ENCODE measurements around the gene MEOX1.

DNA sequence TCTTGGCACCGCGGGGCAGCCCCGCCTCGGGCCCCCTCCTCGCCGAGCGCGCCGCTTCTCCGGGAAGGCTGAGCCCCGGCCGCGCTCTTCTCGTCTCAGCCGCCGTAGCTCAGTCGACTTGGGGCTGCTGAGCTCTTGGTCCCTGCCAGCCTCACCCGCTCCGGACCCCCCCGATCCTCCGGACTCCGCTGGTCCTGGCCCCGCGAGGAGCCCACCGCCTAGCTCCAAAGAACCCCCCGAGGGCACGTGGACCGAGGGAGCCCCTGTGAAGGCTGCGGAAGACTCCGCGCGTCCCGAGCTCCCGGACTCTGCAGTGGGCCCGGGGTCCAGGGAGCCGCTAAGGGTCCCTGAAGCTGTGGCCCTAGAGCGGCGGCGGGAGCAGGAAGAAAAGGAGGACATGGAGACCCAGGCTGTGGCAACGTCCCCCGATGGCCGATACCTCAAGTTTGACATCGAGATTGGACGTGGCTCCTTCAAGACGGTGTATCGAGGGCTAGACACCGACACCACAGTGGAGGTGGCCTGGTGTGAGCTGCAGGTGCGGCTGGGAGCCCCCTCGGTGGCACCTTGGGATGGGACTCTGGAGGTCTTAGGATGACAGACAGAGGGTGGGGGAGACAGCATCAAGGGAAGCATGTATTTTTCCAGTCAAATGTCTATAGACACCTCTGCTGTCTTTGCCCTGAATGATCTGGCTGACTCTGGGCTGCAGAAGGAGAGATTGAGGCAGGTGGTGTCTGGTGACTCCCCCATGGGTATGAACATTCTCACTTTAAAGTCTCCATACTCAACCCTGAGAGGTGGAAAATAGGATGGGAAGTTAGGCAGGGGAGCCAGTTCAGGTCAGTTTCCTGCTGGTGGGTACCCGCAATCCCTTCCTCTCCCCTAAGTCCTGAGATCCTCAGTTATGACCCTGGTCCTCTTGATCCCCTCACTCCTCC, 639 bp downstream of the WNK4 start:
- PRO-cap, 3 experiments = no peak in any of the 3 experiments
- RAMPAGE, long total RNA, 2 experiments = no peak in any of the 2 experiments
- RRBS = 2% methylated on average over 14 of the region's 50 CpGs

GRCh38 chr17:42781794-42782594, 1.6 kb downstream of the WNK4 start:
- PRO-cap, 3 experiments = no peak in any of the 3 experiments
- RAMPAGE, long total RNA, 2 experiments = no peak in any of the 2 experiments
- RRBS = 45% methylated on average over 5 of the region's 22 CpGs

- PRO-cap, 3 experiments = no peak in any of the 3 experiments
- RAMPAGE, long total RNA, 2 experiments = no peak in any of the 2 experiments
- RRBS = no CpG with 5 or more reads among the region's 3 CpGs
Measured at GRCh38 chr17:42794525-42794998, 3.9 kb downstream of the COA3 start.

DNA sequence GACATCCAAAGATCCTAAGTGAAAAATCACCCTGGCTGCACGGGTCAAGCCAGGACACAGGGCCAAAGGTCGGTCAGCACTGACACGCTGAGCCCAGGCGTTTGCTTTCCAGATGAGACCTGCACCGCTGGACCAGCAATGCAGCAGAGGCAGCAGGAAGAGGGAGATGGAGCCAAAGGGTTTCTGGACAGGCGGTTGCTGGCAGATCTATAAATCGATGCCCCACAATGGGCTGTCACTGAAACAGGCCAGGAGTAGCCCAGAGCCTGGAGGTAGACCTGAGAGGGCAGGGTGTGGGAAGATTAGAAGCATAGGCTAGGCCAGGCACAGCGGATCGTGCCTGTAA, 13.8 kb upstream of the G6PC1 start:
- PRO-cap, 3 experiments = no peak in any of the 3 experiments
- RAMPAGE, long total RNA, 2 experiments = no peak in any of the 2 experiments
- RRBS = no CpG with 5 or more reads among the region's 9 CpGs

DNA sequence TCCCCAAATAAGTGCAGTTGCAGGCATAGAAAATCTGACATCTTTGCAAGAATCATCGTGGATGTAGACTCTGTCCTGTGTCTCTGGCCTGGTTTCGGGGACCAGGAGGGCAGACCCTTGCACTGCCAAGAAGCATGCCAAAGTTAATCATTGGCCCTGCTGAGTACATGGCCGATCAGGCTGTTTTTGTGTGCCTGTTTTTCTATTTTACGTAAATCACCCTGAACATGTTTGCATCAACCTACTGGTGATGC, 241 bp upstream of the G6PC1 start:
- PRO-cap, 3 experiments = no peak in any of the 3 experiments
- RAMPAGE, long total RNA, 2 experiments = no peak in any of the 2 experiments
- RRBS = no CpG with 5 or more reads among the region's 4 CpGs

- PRO-cap, 3 experiments = peak in 3 of 3 experiments; most common plus-strand start chr17:43019767 (in 2)
- RAMPAGE, long total RNA, 2 experiments = no peak in any of the 2 experiments
- RRBS = no CpG with 5 or more reads among the region's 3 CpGs
Measured at GRCh38 chr17:43019701-43019908, 2.6 kb downstream of the VAT1 start.

DNA sequence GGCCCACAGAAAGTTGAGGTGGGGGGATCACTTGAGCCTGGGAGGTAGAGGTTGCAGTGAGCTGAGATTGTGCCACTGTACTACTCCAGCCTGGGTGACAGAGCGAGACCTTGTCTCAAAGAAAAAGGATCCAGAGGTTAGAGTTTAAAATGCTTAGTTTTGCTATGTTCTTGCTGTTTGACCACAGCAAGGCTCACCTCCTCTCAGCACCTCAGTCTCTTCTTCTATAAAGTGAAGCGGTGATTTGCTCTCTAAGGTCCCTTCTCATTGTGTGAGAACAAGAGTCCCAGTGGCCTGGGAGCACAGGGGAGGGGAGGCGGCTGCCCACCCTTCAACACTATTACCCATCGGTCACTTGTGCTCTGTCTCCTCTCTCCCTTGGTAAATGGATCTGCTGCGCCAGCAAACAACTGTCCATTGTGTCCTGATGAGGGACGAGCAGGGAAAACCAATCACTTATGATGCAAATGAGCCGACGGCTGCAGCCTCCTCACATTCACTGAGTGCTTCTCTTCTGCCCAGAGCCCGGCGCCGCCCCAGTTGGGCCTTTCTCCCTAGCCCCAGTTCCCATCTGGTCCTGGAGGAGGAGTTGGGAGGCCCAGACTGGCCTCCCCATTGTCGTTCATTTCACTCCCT, 11.1 kb downstream of the RND2 start:
- PRO-cap, 3 experiments = no peak in any of the 3 experiments
- RAMPAGE, long total RNA, 2 experiments = no peak in any of the 2 experiments
- RRBS = no CpG with 5 or more reads among the region's 12 CpGs

DNA sequence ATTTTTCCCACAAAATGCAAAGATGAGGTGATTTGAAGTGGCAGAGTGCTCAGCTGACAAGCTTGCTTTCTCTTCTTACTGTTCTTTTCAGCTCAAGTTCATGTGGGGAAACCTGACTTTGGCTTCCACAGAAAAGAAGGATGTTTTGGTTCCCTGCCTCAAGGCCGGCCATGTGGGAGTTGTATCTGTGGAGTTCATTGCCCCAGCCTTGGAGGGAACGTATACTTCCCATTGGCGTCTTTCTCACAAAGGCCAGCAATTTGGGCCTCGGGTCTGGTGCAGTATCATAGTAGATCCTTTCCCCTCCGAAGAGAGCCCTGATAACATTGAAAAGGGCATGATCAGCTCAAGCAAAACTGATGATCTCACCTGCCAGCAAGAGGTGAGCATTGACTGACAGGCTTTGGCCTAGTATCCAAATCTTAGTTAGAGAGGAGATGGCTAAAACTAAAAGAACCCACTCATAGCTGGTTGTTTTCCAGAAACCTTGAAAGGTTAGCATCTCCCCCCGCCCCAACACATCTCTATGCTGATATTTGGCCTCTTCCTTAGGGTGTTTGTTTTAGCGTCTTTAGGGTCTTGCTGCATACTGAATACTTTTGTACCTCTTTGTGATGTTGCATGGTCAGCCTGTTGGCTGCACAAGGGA, 18.3 kb upstream of the TMEM106A start:
- PRO-cap, 3 experiments = no peak in any of the 3 experiments
- RAMPAGE, long total RNA, 2 experiments = no peak in any of the 2 experiments
- RRBS = no CpG with 5 or more reads among the region's 7 CpGs

DNA sequence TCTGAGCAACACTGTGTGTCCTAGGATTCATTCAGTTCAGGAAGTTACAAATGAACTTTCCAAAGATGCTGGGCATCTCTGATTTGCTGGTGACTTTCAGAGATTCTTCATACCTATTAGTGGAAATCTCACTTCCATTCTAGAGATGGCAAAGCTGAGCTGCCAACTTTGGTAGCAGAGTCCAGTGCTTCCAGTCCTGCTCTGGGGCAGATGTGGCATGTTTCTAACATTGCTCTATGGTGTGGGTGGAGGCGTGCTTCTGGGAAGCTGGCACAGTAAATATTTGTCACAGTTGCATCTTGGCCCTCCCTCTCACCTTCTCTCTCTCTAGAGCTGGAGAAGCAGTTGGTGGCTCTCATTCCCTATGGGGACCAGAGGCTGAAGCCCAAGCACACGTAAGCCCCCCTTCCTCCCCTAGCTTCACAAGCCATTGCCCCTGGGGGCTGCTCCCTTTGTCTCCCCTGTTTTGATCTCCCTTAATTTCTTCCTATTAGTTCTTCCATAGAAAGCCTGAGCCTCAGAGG, 1.9 kb downstream of the TMEM106A start:
- PRO-cap, 3 experiments = no peak in any of the 3 experiments
- RAMPAGE, long total RNA, 2 experiments = no peak in any of the 2 experiments
- RRBS = no CpG with 5 or more reads among the region's 2 CpGs

GRCh38 chr17:43273170-43273505, 44.7 kb upstream of the CCDC200 start:
- PRO-cap, 3 experiments = no peak in any of the 3 experiments
- RAMPAGE, long total RNA, 2 experiments = no peak in any of the 2 experiments
- RRBS = no CpG with 5 or more reads among the region's 24 CpGs

- PRO-cap, 3 experiments = no peak in any of the 3 experiments
- RAMPAGE, long total RNA, 2 experiments = no peak in any of the 2 experiments
- RRBS = no CpG with 5 or more reads among the region's 26 CpGs
Measured at GRCh38 chr17:43290681-43290946, 62.2 kb upstream of the CCDC200 start.

GRCh38 chr17:43350959-43351504, 47.8 kb upstream of the ARL4D start:
- PRO-cap, 3 experiments = no peak in any of the 3 experiments
- RAMPAGE, long total RNA, 2 experiments = no peak in any of the 2 experiments
- RRBS = no CpG with 5 or more reads among the region's 10 CpGs

DNA sequence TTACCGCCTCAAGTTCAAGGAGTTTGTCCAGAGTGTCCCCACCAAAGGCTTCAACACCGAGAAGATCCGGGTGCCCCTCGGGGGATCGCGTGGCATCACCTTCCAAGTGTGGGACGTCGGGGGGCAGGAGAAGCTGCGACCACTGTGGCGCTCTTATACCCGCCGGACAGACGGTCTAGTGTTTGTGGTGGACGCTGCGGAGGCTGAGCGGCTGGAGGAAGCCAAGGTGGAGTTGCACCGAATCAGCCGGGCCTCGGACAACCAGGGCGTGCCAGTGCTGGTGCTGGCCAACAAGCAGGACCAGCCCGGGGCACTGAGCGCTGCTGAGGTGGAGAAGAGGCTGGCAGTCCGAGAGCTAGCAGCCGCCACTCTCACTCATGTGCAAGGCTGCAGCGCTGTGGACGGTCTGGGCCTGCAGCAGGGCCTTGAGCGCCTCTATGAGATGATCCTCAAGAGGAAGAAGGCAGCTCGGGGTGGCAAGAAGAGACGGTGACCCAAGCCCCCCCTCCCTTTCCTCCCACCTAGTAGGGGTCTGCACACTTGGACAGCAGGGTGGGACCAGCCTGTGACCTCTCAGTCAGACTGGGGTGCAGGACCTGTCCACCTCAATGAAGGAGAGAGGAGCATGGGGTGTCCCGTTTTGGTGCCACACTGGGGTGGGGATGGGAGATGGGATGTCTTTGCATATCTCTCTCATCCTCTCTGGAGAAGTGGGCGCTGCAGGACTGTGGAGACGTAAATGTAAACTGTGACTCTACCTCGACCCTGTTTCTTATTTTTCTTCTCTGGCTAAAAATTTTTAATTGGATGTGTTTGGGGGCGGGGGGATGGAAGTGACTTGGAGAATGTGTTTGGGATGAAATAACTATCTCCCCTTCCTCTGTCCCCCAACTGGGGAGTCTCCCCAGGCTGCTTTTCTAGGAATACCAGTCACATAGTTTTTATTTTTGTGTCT, 1.3 kb downstream of the ARL4D start:
- PRO-cap, 3 experiments = no peak in any of the 3 experiments
- RAMPAGE, long total RNA, 2 experiments = no peak in any of the 2 experiments
- RRBS = 15% methylated on average over 16 of the region's 34 CpGs

DNA sequence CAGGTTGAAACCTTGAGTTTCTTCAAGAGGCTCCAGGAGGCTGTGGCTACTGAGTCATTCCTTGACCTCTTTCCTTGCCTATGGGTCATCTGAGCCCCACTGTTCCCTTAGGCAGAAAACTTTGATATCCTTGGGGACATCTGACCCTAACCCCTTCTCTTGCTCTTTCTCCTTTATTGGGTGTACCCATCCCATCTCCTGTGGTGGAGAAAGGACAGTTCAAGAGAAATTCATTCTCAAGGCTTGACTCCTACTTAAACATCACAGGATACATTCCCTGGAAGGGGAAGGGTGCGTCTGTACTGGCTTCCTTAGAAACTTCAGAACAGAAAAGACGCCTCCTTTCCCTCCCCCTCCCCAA, 12.6 kb downstream of the ARL4D start:
- PRO-cap, 3 experiments = no peak in any of the 3 experiments
- RAMPAGE, long total RNA, 2 experiments = no peak in any of the 2 experiments
- RRBS = no CpG with 5 or more reads among the region's 2 CpGs

- PRO-cap, 3 experiments = no peak in any of the 3 experiments
- RAMPAGE, long total RNA, 2 experiments = no peak in any of the 2 experiments
- RRBS = no CpG with 5 or more reads among the region's 6 CpGs
Measured at GRCh38 chr17:43465220-43465419, 18.7 kb upstream of the DHX8 start.

DNA sequence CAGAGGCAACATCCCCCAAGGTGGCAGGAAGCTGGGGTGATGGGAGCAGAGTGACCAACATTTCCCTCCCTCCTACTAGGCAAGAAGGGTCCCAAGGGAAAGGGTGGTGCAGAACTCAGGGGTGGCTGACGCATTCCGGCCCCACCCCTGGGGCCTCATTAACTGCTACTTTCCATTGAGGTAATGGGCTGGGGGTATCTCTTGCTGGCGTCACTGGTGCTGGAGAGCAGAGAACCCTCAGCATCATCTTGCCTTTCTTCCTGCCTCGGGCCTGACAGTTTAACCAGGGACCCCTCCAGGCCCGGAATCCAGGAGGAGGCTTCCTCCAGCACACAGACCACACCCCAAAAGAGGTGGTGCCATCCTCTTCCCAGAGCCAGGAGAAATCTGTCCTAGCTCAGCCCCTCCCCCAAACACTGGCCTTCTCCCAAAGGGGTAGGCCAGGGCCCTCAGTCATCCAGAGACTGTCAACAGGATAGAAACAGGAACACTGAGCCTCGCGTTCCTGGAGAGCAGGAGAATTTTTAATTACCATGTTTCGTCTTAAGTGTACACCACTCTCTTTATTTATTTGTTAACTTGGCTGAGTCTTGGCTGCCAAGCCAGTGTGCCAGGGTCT, 5.3 kb downstream of the ETV4 start:
- PRO-cap, 3 experiments = no peak in any of the 3 experiments
- RAMPAGE, long total RNA, 2 experiments = no peak in any of the 2 experiments
- RRBS = no CpG with 5 or more reads among the region's 8 CpGs

GRCh38 chr17:43640233-43640778, 21.4 kb downstream of the MEOX1 start:
- PRO-cap, 3 experiments = no peak in any of the 3 experiments
- RAMPAGE, long total RNA, 2 experiments = no peak in any of the 2 experiments
- RRBS = no CpG with 5 or more reads among the region's 6 CpGs

DNA sequence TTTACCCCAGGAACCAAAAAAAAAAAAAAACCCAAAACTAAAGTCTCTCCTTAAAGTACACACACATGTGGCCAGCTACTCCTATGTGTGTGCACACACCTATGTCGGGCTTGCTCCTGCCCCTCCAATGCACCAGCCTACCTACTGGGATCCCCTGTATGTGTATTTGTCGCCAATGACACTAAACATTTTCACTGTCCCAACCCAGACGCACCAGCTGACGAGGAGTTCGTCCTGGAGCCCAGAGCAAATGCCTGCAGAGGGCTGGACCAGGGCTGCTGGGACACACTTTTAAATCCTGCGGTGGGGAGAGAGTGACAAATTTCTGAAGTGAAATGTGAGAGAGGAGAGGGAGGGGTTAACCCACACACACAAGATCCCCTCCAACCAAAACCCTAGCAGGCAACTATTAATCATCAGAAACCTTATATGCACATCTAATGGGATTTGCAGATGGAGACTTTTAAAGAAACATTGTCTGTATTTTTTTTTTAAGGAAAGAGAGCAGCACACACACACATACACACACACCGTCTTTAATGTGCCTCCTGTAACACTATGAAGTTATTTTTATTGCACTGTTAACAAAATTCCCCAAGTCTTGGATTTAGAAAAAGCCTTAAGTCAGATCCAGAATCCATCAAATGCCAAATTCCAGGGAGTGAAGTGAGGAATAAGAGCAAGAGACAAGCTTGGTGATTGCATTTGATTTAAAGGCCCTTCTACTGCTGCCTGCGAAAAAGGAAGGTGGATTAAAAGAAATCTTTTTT, at the start of gene MEOX1:
MEOX1 (minus strand) TSS at position 266 of the 770 bp plus-strand sequence.
- PRO-cap, 3 experiments = peak in 1 of 3 experiments; most common plus-strand start position 494 of the sequence (in 1); most common minus-strand start position 293 of the sequence (in 1)
- RAMPAGE, long total RNA, 2 experiments = no peak in any of the 2 experiments
- RRBS = no CpG with 5 or more reads among the region's 8 CpGs

GRCh38 chr17:43758883-43759134, 218 bp upstream of the SOST start:
- PRO-cap, 3 experiments = no peak in any of the 3 experiments
- RAMPAGE, long total RNA, 2 experiments = no peak in any of the 2 experiments
- RRBS = 87% methylated on average over 3 of the region's 7 CpGs

- PRO-cap, 3 experiments = no peak in any of the 3 experiments
- RAMPAGE, long total RNA, 2 experiments = no peak in any of the 2 experiments
- RRBS = no CpG with 5 or more reads among the region's 9 CpGs
Measured at GRCh38 chr17:43823982-43824691, 8.8 kb downstream of the MPP3 start.

All from testis (tissue), 5 donors.